Hematopoietic multipotent progenitor cell (in vitro differentiated cells): Measurements from ENCODE around the gene JMJD7.

- CAGE, long polyA plus RNA, result no peak
Measured at GRCh38 chr15:40910071-40910464, 15.8 kb downstream of the VPS18 start.

- CAGE, long polyA plus RNA, result no peak
Measured at GRCh38 chr15:40952242-40953349, 675 bp upstream of the CHAC1 start.

DNA sequence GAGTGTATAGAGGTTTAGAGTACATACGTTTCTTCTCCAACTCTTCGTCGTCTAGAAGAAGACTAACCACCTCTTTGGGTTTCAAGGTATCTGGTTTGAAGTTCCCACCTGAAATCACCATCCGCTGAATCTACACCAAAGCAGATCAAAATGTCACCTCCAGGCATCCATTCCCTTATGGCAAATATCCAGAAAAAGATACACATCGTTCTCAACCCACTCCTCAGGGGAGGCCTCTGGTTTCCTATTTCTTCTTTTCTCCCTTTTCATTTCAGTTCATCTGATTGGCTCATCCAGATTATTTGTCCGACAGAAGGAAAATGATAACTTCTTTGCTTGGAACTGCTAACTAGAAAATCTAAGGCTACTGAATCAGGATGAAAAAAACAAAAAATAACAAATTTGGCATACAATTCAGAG lies 33.8 kb downstream of the CHAC1 start:
- CAGE, long polyA plus RNA, result no peak

DNA sequence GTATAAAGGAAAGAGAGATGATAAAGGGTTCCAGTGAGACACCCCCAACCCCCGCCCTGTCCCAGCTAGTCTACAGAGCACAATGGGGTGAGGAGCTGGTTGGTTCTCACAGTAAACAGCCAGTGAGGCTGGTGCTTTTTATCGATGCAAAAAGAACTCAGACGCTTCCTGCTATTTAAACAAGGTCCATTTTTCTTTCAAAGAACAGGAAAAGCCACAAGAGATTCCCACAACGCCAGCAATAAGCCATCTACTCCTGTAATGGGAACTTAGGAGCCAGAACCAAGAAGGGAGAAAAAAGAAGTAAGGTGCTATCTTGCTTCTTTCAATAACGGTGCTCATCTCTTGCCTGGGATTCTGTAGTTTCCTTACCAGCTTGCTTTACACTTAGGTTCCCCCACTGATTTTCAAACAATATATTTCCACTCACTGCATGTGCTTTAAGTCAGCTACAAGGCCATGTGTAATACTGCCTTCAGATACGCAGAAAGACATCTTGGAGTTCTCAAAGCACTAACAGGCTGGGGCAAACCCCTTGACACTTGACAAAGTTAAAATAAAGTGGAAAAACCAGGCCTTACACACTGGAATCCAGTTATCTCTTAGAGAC lies 66.1 kb downstream of the CHAC1 start:
- CAGE, long polyA plus RNA, result no peak

DNA sequence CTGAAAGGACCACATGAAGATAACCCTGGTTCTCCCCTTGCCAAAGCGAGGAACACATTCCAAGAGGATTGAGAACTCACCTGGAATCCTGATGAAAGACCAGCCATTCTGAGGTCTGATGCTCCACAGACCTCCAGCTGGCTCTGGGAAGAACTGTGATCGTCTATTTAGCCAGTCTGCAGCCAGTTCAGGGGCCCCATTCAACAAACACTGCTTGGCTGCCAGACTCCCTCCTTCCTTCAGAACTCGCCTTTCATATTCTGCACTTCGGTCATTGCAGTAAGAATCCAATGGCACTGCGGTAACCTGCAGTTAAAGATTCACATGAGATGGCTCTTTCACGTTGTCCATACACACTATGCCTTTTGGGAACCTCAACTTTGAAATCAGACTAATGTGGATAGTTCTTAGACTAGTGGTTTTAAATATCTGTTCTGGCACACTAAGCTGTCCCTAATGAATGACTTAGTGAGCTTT lies 67.6 kb downstream of the CHAC1 start:
- CAGE, long polyA plus RNA, result no peak

GRCh38 chr15:41115066-41115387 lies 1.1 kb downstream of the INO80 start:
- CAGE, long polyA plus RNA, result no peak

- CAGE, long polyA plus RNA, result no peak
Measured at GRCh38 chr15:41263779-41264831, 33.0 kb downstream of the CHP1 start.

GRCh38 chr15:41417888-41418360 lies 1.0 kb downstream of the RTF1 start:
- CAGE, long polyA plus RNA, result no peak

GRCh38 chr15:41474885-41475488 lies 18.7 kb upstream of the ITPKA start:
- CAGE, long polyA plus RNA, result no peak

- CAGE, long polyA plus RNA, result no peak
Measured at GRCh38 chr15:41477130-41477544, 16.5 kb upstream of the ITPKA start.

DNA sequence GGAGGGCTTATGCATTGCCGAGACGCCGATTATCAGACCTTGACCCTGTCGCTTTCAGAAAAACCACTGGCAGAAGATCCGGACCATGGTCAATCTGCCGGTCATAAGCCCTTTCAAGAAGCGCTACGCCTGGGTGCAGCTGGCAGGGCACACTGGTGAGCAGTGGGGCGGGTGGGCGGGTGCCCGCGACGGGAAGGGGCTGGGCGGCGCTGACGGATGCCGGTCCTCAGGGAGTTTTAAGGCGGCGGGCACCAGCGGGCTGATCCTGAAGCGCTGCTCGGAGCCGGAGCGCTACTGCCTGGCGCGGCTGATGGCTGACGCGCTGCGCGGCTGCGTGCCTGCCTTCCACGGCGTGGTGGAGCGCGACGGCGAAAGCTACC lies 7.7 kb downstream of the ITPKA start:
- CAGE, long polyA plus RNA, result start-site peak on the plus strand centred at position 245 of the sequence, 47 bp wide, 15 reads

DNA sequence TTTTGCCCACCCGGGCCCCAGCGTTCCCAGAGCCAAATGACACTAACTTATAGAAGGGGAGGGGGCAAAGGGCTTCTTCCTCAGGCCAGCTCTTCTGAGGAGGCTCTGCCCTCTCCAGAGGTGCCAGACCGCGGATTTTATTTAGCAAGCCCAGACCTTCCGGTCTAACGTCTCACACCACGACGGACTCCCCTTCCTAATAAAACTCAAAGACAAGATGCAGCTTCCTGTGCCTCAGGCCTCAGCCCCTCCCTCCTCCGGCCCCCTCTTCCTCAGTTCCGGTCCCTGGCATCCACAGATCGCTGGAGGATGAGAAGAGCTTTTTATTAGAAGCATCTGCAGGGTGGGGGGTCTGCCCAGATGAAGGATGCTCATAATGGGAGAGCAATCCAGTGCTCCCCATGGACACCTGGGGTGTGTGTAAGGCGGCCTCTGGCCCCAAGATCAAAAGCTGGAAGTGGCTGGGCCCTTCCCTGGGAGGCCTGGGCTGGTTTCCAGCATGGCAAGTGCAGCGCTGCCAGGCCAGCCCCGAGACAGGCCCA lies 9.7 kb downstream of the ITPKA start:
- CAGE, long polyA plus RNA, result no peak

DNA sequence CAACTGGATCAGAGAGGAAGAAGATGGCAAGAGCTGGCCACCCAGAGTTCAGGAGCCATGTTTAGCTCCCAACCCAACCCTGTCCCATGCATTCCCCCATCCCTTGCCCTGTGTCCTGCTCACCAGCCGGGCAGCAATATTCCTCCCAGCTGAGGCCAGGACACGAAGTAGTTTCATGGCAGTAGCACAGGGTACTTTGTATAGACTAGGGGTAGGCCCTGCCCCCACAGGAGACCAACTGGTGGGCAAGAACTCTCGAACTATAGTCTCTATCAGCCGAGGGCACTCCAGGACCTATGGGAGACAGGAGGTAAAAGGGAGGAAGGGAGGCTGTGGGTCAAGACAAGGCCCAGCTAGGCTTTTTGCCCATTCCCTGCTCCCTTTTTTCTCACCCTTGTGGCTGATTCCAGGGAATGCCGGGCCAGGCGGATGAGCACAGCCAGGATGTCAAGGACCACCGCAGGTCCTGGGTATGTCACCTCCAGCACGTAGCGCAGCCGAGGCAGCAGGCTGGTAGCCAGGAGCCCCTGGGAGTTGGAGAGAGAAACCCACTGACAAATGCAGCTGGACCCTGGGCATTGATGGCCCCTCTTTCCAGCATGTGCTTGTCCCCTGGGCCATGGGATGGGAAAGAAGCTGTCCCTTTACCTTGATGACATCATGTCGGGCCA lies 13.3 kb upstream of the LTK start:
- CAGE, long polyA plus RNA, result no peak

- CAGE, long polyA plus RNA, result no peak
Measured at GRCh38 chr15:41727185-41727625, 47.1 kb upstream of the MAPKBP1 start.

- CAGE, long polyA plus RNA, result no peak
Measured at GRCh38 chr15:41749581-41750684, 24.4 kb upstream of the MAPKBP1 start.

- CAGE, long polyA plus RNA, result start-site peak on the plus strand at chr15:41774900-41775059, 22 reads
Measured at GRCh38 chr15:41774795-41775381, 604 bp downstream of the MAPKBP1 start.

GRCh38 chr15:41828007-41828841 lies at the start of gene JMJD7:
JMJD7 (plus strand) TSS chr15:41828092.
- CAGE, long polyA plus RNA, result start-site peak on the plus strand at chr15:41828098-41828121, 104 reads

- CAGE, long polyA plus RNA, result no peak
Measured at GRCh38 chr15:41858151-41858640, 19.5 kb downstream of the PLA2G4B start.

- CAGE, long polyA plus RNA, result no peak
Measured at GRCh38 chr15:41865842-41866596, 27.4 kb downstream of the PLA2G4B start.

- CAGE, long polyA plus RNA, result no peak
Measured at GRCh38 chr15:41896669-41897160, 2.9 kb upstream of the SPTBN5 start.